Parietal lobe (tissue), 2 donors: ENCODE data around the genes FGG and NPY2R.

GRCh38 chr4:153529570-153530011, 63.4 kb downstream of the TMEM131L start:
- RAMPAGE, long total RNA, result no peak

DNA sequence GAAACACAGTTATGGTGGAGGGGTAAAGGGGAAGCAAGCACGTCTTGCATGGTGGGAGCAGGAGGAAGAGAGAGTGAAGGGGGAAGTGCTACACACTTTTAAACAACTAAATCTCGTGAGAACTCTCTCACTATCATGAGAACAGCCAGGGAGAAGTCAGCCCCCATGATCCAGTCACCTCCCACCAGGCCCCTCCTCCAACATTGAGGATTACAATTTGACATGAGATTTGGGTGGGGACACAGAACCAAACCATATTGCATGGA, 74.9 kb upstream of the TLR2 start:
- RAMPAGE, long total RNA, result no peak

GRCh38 chr4:153684503-153685167, 555 bp downstream of the TLR2 start:
- RAMPAGE, long total RNA, result no peak

GRCh38 chr4:153789663-153790362, 930 bp upstream of the SFRP2 start:
- RAMPAGE, long total RNA, result no peak

GRCh38 chr4:154333040-154333679, 158.4 kb downstream of the DCHS2 start:
- RAMPAGE, long total RNA, result no peak

- RAMPAGE, long total RNA, result no peak
These were observed 84.8 kb downstream of the DCHS2 start for GRCh38 chr4:154406916-154407115.

GRCh38 chr4:154585264-154586164, 5.0 kb downstream of the FGA start:
- RAMPAGE, long total RNA, result no peak

- RAMPAGE, long total RNA, result no peak
These were observed at the start of gene FGG for GRCh38 chr4:154612109-154613138. FGG (minus strand) TSS chr4:154612656.

GRCh38 chr4:154741833-154742165, 2.0 kb upstream of the LRAT start:
- RAMPAGE, long total RNA, result no peak

DNA sequence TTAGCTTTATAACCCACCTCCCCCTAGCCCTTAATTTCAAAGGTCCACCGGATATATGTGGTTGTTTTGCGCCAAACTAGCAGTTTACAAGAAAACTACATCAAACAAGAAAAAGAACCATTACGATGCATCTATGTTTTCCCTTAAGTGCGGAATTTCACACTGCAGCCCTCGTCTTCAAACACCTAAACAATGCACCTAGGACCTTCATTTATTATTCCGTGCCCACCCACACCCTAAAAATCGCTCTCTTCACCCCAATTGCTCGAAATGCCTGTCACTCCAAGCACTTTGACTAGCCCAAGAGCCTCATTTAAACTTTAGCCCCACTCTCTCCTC, 255 bp upstream of the RBM46 start:
- RAMPAGE, long total RNA, result no peak

- RAMPAGE, long total RNA, result no peak
These were observed at the start of gene NPY2R for GRCh38 chr4:155208270-155209244. NPY2R (plus strand) TSS chr4:155208636.

- RAMPAGE, long total RNA, result no peak
These were observed 21.9 kb downstream of the MAP9 start for GRCh38 chr4:155354839-155355209.

DNA sequence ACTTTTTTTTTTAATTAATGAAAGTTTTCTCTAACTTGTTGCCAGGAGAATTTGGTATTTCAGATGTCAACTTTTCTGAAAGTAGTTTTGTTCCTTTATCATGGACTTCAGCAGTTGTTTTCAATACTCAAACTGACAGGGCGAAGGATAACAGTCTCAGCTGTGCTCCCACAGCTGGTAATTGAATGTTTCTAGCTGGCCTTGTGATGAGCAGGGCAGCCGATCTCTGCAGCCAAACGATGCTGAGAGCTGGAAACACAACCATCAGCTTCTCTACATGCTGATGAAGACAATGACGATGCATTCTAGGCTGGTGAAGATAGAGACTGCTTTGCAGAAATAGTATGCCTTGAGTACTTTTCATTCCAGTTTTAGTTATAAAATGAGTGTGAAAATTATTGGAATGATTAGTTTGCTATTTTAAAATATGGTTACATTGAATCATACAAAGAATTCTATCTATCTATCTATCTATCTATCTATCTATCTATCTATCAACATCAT, 130.1 kb upstream of the MAP9 start:
- RAMPAGE, long total RNA, result no peak

- RAMPAGE, long total RNA, result no peak
These were observed 51.6 kb upstream of the GUCY1A1 start for GRCh38 chr4:155615023-155615498.

DNA sequence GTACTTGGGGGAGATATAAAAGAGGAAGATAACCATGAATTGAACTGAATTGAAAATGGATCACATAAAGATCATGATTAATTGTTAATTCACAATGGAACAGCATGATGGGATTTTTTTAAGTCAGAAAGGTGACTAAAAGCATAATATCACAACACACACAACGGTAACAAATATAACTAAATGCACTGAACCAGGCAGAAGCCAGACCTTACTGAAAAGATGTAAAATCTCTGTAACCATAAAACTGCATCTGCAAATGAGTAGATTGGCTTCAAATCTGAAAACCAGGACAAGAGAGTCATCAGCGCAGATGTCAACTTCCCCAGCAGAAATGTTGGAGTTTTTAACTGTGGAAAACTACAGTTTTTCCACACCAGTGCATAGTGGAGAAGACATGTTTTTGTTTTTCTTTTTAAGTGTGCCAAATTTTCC, 436 bp upstream of the GUCY1A1 start:
- RAMPAGE, long total RNA, result no peak

GRCh38 chr4:155759616-155760460, 1.0 kb downstream of the GUCY1B1 start:
- RAMPAGE, long total RNA, result no peak

DNA sequence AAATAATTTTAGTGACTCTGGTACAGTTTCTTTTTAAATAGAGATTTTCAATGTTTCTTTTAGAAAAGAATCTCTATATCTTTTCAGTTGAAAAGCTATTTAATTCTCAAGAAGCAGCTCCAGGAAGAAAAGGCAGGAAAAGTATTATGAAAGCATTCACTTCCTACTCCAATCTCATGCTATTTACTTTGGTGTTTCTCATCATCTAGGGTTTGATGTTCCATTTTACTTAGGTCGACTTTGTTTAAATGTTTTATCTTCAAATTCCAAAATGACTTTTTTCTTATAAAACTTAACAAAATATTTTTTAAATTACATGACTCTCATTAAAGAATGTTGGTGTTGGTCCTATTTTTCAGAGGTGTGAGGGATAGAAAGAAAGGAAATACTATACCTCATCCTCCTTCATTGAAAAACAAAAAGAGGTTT, 25.4 kb downstream of the GUCY1B1 start:
- RAMPAGE, long total RNA, result no peak

- RAMPAGE, long total RNA, result no peak
These were observed 26.9 kb downstream of the PDGFC start for GRCh38 chr4:156944462-156945276.

DNA sequence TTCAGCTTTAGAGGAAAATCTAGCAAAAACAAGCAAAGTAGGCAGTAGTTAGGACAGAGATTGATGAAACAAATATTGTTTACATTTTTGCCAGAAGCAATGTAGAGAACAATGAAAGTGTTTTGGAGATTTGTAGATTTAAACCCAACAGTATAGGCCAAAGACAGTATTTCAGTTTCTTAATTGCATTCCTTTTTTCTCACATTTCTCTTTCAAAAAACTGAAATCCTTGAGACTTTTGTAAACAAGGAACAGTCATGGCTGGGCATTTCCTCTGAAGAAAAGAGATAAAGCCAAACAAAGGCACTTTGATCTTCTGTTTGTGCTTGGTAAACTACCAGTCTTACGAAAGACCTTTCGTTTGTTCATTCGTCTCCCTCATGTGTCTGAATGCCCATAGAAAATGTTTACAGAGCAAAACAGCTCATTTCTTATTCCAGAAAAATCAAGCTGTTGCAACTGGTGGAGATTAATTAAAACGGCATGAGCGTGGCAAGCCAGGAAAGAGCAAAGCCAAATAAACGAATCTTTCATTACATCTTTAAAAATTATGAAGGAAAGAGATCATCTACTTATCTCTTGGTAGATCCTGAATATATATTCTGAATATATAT, 178.0 kb downstream of the GASK1B start:
- RAMPAGE, long total RNA, result no peak

- RAMPAGE, long total RNA, result no peak
These were observed 4.3 kb downstream of the GASK1B start for GRCh38 chr4:158168449-158169055.